ENCODE data around the genes KLHL36, USP10 and ZDHHC7.

- PRO-cap = no peak
These were observed 28.1 kb downstream of the ATP2C2 start for GRCh38 chr16:84396050-84397141.

- PRO-cap = bidirectional peak, plus-strand start at chr16:84538124, minus-strand start at chr16:84537991
These were observed 33.3 kb upstream of the MEAK7 start for GRCh38 chr16:84537614-84538259.

GRCh38 chr16:84600635-84601408 lies 17.1 kb downstream of the COTL1 start:
- PRO-cap = no peak

GRCh38 chr16:84641164-84641876 lies 7.0 kb upstream of the KLHL36 start:
- PRO-cap = no peak

DNA sequence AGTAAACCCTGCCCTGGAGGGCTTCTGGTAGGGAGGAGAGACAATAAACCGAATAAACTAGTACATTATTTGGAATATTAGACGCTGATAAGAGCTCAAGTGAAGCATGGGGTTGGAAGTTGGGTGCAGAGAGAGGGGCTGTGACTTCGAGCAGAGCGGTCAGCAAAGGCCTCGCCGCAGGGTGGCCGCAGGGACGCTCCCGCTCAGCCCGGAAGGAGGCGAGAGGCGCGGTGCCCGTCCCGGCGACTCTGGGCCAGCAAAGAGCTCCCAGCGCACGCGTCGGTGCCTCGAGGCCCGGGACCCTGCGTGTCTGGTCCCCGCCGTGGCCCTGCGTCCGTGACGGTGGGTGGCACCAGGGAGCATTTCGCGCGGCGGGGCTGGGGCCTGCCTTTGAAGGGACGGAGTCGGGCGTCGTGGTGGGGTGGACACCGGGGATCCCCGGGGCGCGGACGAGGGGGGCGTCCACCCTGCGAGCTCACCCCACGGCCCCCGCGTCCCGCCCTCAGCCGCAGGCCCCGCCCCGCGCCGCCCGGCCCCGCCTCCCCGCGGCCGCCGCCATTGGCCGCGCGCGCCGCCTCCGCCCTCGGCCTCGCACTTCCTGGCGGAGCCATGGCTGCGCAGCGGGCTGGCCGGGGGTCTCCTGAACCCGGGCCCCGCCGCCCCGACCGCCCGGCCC lies at the start of gene KLHL36:
Gene KLHL36 (plus strand): TSS at position 583 of the 676 bp plus-strand sequence.
- PRO-cap = unidirectional peak, plus-strand start at position 153 of the sequence; bidirectional peak, plus-strand start at position 594 of the sequence, minus-strand start at position 454 of the sequence

DNA sequence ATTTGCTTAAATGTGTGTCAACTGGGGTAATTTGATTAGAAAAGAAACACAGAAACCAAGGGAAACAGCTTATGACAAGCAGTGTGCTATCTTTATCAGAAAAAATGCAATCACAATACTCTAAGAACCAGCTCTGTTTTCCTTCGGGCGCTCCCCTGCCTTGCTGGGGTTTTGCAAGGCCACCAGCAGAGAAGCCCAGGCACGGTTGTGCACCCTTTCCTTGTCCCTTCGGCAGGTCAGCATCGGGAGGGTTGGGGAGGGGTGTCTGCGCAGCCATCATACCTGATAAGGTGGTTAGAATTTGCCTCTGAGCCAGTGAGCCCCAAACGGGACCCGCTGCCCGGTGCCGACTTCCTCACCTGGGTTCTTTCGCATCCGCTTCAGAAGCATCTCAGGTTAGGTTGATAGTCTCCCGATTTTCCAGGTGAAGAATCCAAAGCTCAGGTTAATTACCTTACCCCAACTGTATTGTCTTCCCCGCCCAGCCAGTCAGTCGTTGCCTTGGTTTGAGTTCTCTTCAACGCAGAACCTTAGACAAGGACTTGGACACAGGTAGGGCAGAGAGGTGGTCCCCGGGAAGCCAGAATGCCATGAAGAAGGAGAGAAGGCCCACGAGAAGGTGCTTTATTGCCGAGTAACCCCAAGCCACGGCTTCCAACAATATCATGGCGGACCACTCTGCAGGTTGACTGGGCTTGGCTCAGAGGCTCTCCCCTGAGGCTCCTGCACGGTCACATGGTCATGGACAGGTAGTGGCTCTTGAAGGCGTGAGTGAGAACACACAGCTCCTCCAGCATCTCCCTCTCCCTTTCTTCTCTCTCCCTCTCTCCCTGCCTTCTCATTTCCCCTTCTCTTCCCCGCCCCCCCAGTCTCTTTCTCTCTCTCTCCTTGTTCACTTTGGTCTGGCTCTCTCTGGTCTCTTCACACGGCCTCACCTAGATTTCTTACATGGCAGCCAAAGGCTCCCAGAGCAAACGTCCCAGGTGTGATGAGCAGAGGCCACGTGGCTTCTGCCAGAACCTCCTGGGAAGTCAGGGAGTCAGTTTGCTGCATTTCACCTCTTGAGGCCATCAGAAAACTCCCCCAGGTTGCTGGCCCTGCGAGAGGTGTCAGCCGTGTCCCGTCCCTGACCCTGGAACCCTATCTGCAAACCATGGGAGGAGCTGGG lies 19.9 kb downstream of the KLHL36 start:
- PRO-cap = no peak

DNA sequence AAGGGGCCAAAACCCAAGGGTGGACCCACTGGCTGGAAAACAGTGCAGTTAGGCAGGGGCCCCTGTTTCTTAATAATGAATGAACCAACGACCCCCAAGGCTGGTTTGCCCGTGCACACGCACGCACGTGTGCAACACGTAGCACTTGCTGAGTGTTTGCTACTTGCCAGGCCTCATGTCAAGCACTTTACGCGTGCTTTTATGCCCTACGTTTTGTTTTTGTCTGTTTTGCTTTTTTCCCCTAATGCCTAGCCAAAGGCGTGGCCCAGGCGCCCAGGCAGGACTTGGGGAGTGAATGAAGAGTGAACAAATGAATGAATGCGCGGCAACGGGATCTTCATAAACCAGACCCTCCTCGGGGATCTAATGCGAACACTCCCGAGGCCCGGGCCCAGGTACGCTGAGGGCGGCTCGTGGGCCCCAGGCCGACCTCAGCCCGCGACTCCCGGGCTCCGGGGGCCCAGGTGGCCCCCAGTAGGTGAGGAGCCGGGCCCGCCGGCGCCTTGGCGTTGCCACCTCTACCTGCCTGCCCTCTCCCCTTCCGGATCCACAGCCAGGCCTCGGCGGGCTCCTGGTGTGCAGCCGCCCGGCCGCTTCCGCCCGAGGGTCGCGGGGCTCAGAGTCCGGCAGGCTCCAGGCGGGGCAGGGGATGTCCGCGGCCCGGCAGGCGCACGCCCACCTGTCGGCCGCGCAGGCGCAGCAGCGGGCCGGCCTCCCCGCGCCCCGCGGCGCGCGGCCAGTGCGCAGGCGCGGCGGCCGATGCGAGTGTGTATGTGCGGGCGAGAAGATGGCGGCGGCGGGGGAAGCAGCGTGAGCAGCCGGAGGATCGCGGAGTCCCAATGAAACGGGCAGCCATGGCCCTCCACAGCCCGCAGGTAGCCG lies at the start of gene USP10:
Gene USP10 (plus strand): TSS at position 764 of the 882 bp plus-strand sequence.
- PRO-cap = bidirectional peak, plus-strand start at position 768 of the sequence, minus-strand start at position 551 of the sequence

DNA sequence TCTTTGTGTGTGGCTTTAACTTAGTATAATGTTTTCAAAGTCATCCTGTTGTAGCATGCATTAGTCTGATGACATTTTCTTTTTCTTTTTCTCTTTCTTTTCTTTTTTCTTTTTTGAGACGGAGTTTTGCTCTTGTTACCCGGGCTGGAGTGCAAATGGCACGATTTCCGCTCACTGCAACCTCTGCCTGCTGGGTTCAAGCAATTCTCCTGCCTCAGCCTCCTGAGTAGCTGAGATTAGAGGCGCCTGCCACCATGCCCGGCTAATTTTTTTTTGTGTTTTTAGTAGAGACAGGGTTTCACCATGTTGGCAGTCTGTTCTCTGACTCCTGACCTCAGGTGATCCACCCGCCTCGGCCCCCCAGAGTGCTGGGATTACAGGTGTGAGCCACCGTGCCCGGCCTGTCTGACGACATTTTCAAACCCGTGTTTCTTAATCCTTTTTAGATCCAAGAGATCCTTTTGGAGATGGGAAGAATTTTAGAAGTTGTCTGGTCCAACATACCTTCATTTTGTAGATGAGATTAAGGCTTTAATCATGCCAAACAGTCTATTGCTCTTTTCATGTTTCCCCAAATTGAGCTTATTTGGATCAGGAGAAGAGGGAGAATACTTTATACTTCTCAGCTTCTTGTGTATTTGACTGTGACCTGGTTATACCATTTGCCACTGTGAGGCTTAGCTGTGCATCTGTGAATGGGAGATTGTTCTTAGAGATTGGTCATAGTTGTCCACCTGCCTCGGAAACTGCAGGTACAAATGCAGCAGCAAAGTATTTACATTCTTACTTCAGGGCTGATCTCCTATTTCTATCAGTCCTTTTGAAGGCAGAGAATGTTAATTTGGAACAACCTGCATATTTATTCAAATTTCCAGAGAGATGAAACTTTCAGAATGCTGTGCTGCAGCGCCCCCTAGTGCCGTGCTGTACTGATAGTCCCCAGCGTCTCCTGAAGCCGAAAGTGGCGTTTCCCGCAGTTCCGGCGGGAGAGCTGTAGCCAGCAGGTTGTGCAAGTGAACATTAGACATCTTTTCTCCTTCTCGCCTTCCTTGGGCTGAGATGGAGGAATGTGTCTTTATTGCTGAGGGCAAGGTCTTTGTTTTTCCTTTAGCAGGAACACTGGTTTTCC lies 25.9 kb downstream of the USP10 start:
- PRO-cap = unidirectional peak, plus-strand start at position 976 of the sequence

DNA sequence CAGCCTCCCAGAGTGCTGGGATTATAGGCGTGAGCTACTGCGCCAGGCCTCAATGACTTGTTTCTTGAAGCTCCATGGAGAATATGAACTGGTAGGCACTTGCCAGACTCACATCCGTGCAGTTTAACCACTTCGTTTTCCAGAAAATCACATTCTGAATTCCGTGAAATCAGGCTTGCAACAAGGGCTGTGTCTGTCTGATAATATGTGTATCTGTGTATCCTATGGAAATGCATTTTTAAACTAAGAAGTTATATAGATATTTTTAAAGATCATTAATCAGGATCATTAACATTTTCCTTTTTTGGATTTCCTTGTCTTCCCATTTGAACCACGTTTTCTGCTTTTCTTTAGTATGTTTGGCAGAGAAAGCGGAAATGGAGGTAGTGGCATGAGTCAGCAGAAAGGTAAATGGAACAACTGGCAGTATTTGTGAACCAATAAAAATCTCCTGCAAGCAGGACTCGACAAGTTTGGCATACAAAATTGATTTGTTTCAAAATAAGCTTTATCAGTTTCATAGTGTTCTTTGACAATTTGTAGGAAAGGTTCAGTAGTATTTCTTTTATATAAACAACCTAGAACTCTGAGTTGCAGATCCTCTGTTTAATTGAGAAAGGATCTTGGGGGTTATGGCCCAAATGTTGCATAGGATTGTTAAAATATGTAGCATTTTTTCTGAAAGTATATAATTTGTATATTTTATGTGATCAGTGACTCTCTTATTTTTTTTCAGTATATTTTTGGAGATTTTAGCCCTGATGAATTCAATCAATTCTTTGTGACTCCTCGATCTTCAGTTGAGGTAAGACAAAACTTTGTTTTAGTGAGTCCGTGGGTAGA lies 33.1 kb downstream of the USP10 start:
- PRO-cap = no peak

- PRO-cap = no peak
These were observed 59.8 kb upstream of the CRISPLD2 start for GRCh38 chr16:84759928-84760520.

GRCh38 chr16:84766904-84767601 lies 52.7 kb upstream of the CRISPLD2 start:
- PRO-cap = no peak

- PRO-cap = no peak
These were observed 43.8 kb upstream of the CRISPLD2 start for GRCh38 chr16:84776115-84776318.

DNA sequence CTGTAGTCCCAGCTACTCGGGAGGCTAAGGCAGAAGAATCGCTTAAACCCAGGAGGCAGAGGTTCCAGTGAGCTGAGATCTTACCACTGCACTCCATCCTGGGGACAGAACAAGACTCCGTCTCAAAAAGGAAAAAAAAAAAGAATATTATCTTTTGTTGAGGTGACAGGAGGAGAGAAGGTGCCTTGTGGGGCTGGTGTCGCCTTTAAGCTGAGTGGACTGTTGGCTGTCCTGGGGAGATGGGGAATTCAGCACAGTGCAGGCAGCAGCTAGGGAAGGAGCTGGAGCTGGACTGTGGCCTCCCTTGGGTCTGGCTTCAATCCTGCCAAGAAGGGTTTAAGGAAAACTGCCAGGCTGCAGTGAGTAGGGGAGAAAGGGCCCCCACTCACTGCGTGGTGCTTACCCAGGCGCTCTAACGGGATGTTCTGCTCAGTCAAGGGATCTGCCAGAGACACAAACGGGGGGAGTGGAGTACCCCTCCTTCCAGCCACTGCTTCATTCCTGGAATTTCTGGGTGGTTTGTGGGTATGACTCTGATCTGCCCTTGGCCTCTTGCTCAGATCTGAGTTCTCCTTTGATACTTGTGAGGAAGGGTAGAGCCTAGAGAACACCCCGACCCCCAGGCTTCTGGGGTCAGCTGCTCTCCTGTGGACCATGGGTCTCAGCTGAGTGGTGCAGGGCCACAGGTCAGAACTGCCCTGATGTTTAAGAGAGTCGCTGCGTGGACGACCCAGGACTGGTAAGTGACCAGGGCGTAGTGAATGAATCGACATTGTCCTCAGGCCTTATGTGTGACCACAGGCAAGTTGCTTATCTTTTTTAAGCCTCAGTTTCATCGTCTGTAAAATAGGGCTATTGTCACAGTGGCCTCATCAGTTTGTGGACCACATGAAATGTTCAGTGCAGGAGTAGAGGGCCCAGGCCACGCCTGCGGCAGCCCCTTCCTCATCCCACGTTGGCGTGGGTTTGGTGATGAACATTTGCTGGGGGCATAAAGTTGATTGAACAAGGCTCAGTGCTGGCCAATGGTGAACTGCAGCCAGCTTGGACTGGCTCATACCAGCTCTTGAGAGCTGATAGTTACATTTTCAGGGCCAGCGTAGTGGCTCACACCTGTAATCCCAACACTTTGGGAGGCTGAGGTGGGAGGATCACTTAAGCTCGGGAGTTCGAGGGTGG lies 9.6 kb downstream of the CRISPLD2 start:
- PRO-cap = no peak

DNA sequence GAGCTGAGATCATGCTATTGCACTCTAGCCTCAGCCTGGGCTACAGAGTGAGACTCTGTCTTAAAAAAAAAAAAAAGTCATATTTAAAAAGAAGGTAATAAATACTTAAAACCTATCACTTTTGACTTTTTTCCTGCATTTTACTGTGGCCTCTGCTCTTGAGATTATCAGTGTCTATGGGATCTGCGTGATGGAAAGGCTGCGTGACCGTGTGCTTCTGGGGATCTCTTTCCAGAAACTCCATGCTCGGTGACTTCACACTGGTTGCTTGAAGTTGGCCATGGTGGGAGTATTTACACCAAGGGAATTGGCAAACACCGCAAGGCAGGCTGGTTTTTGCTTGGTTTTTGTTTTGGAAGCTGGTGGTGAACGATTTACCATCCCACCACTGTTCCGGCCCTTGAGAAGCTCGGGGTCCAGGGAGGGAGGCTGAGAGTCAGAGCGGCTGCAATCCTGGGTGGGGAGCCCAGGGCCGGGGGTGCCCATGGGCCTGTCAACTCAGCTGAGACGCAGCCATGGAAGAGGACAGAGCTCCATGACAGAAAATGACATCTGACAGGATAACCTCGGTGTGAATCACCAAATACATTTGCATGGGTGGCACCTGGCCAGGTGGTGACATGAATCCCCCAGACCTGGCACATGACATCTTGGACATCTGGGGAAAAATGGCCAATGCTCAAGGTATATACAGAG lies 11.0 kb downstream of the CRISPLD2 start:
- PRO-cap = no peak

DNA sequence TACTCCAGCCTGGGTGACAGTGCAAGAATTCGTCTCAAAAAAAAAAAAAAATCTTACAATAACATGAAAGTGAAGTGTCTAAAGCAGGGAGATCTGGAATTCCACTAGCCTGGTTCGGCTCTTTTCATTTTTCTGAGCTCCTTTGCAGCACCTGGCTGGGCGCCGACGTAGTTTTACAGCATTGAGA lies 27.7 kb downstream of the CRISPLD2 start:
- PRO-cap = no peak

DNA sequence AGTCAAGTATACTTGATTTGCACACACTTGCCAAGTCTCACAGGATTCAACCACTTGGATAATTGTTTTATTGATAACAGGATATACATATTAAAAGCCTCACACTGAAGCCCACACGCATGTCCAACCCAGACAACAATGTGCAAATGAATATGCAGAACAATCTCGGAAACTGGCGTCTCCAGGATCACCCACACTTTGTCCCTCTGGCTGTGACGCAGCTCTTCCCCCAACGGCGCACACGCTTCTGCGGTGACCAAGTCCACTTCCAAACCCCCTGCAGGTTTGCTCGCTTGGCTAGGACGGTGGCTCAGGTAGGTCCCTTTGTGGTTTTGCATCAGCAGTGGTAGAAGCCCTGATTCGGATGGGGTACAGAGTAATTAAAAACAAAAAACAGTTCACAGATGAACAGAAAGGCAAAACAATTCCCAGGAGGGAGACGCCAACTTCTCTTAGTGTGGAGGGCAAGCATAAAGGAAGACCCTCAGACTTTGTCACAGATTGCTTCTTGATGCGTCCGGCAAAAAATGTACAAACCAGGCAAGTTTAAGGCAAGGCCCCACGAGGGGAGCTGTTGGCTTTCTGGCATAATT lies 36.7 kb downstream of the ZDHHC7 start:
- PRO-cap = no peak

DNA sequence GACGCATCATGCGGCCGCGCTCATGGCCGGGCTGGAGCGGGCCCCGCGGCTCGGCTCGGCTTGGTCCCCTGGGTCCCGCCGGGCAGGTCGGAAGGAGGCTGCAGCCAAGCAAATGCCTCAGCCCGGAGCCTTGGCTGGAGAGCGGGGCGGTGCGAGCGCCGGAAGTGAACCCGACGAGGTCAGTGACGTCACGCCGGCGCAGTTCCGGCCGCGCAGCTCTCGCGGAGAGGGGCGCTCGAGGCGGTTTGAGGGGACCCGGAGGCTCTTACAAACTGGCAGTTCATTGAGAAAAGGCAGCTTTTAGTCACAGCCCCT lies at the start of gene ZDHHC7:
Gene ZDHHC7 (minus strand): TSS at position 166 of the 315 bp plus-strand sequence.
- PRO-cap = bidirectional peak, plus-strand start at position 215 of the sequence, minus-strand start at position 166 of the sequence

GRCh38 chr16:85062503-85063342 lies 35.1 kb downstream of the KIAA0513 start:
- PRO-cap = no peak

DNA sequence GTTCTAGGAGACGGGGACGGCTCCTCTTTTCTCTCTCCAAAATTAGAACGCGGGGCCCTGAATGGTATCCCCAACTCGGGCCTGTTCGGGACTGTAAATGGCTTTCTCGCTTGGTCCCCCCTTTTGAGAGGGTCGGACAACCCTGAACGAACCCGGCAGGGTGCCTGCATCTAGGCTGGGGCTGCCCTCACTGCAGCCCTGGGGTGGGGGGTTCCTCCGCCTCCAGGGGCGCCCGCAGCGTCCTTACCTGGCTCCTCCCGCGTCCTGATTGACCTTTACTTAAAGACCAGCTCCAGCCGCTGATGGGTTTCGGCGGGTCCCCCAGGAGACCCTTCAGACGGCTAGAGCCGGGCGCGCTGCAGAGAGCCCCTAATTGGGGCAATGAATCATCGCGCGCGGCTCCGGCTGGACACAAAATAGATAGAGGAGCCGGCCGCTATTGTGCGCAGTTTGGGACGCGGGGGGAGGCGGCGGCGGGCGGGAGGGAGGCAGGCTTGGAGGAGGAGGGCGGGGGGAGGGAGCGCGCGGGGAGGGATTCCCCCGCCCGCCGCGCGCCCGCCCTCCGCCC lies 56.4 kb upstream of the CIBAR2 start:
- PRO-cap = bidirectional peak, plus-strand start outside the sequence, minus-strand start at position 383 of the sequence

GRCh38 chr16:85288958-85289284 lies 176.6 kb upstream of the CIBAR2 start:
- PRO-cap = no peak

Measured in neural crest cell (in vitro differentiated cells).